ENCODE results near the gene C2orf68.

DNA sequence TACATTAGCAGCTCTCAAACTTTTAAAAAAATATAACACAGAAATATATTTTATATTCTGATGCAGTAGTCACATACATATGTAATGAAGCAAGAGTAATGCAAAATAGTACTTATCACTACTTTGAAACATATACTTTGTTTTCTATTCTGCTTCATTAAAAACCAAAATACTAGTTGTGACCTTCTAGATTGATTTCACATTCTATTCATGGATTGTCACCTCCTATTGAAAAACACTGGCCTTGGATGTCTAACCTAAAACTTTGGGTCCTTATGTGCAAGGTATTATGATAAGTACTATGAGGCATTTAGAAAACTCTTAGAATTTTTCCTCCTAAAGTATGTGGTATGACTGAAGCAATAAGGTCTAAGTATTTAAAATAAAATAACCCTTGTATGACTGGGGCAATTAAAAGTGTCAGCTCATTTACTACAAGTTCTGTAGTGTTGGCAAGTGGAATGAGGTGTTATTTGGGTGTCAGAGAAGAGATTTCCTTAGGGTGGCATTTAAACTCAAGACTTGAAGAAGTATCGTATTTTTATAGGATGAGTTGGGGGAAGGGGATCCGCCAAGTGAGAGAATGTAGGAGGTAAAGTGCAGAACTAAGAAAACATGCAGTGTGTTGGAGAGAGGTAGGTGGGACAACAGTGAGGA, 15.0 kb downstream of the KCMF1 start:
- PRO-cap = no peak

GRCh38 chr2:84989623-84990272, 18.8 kb downstream of the KCMF1 start:
- PRO-cap = no peak

GRCh38 chr2:85034869-85035646, 64.1 kb downstream of the KCMF1 start:
- PRO-cap = no peak

DNA sequence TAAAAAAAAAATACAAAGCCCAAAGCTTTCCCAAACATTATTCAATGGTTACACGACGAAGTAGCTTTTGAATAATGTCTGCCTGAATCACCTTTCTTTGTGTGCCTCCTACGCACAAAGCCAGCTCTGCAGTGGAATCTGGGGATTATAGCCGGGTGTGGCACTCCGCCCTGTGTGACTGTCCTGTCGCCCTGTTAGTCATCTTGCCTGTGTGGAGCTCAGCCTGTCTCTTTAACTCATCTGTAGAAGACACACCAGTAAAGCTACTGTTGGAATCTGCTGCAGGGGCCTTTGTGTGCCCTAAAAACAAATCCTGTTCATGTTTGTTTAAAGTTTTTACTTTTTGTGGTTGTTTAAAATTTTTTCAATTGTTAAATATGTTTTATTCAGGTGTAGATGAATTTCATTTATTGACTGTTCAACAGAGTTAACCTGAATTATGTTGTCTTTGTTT, 79.3 kb upstream of the TCF7L1 start:
- PRO-cap = no peak

DNA sequence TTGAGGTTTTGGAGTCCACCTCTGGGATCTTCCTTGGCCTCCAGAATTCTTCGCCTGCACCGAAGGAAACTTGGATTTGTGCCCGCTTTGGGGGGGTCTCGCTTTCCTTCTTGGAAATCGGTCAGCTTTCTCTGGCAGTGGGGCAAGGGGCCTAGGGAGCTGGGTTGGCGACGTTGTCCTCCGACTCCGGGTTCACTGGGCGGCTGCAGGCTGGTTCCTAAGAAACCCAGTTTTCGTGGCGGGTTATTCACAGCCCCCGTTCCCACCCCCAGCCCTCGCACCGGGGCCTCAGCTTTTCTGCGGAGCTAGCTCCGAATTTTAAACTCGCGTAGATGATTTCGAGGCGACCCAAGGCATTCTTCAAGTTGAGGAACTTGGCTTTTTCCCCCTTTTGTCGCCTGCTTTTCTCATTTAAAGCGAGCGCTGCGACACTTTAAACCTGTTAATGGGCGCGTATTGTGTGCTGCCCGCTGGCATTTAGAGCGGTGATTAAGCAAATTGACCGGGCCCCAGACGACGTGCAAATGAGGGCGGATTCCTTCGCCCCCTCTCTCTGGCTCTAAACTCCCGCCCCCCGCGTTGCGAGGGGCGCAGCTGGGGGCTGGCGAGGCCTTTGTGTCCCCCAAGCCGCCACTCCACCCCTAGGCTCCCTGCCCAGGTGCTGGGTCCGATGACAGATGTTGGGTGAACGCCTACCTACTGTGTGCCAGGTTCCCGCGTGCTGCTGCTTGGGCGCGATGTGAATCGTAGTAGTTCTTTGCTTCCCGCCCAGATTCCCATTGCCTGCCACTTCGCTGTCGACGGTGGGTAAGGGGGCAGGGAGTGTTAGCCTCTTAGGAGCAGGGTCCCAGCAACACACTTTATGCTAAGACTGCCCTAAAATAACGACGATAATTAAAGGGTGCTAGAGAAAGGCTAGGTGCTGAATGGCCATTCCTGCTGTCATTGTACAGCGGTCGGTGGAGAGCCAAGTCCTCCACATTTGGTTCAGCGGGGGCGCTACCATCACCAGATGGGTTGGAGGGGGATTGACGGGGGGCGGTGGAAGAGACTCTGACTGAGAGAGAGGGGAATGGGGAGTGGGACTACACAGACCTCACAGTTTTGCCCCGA, 1.8 kb downstream of the TCF7L1 start:
- PRO-cap = no peak

DNA sequence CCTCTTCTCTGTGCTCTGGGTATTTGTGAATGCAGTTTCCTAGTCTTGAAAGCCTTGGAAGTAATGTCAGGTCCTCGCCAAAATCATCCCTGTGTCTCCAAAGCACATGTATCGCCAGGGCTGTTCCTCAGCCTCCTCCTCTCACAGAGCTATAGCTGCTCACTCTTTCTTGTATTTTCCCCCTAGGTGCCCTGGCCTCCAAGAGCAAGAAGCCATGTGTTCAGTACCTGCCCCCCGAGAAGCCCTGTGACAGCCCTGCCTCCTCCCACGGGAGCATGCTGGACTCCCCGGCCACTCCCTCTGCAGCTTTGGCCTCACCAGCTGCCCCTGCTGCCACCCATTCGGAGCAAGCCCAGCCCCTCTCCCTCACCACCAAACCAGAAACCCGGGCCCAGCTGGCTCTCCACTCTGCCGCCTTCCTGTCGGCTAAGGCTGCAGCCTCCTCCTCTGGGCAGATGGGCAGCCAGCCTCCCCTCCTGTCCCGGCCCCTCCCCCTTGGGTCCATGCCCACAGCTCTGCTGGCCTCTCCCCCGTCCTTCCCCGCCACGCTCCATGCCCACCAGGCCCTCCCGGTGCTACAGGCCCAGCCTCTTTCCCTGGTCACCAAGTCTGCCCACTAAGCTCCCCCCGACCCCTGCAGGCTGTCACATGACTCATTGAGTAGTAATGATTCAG, 18.8 kb downstream of the TGOLN2 start:
- PRO-cap = no peak

- PRO-cap = no peak
Observed at GRCh38 chr2:85319451-85320220, 8.2 kb downstream of the TGOLN2 start.

- PRO-cap = no peak
Observed at GRCh38 chr2:85524201-85525220, 14.5 kb upstream of the MAT2A start.

DNA sequence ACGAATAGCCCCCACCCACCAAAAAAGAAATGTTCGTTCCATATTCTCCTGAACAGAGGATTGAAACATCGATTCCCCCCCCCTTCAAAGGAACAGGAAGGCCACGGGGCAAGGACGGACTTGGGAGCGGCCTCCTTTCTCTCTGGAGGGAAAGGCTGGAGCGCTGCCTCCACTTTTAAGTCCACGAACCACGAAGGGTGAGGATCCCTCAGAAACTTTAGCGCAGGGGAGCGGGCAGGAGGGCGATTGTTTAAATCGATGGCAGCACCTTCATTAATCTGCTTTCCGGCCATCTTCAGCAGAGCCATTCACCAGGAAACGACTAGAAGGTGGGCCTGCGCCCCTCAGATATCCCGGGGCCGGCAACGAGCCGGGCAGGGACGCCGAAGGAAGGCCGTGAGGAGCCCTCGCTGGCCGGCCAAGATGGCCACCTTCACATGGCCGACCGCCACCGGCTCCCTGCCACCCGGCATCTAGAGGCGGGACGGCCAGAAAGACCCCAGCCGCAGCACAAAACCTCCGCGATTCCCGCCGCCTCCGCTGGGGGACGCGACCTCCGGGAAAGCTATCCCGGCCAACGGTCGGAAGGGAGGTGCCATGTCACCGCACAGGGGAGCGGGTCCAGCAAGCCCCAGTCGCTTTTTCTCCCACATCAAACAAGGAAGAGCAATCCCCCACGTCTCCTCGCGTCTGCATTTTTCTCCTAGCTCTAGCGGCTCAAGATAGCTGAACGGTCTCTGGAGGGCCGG, 559 bp upstream of the MAT2A start:
- PRO-cap = bidirectional peak, plus-strand start at position 568 of the sequence, minus-strand start at position 475 of the sequence

GRCh38 chr2:85561080-85561369, 268 bp downstream of the GGCX start:
- PRO-cap = bidirectional peak, plus-strand start at chr2:85561188, minus-strand start at chr2:85561146

DNA sequence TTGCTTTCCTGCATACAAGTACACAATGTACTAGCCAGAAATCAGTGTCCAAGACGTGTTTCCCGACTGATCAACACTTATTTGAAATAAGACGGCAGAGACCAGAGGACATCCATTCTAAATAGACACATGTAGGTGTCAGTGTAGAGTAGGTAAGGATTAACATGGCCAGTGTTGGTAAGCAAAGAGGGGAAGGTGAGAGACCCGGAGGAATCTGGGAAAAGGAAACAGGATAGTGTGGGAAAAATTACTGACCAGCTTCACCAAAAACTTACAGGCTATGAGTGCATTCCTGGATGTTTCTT, 723 bp upstream of the TMEM150A start:
- PRO-cap = unidirectional peak, minus-strand start at position 154 of the sequence

- PRO-cap = bidirectional peak, plus-strand start at chr2:85611777, minus-strand start at chr2:85611773; bidirectional peak, plus-strand start at chr2:85612141, minus-strand start at chr2:85612066
Observed at GRCh38 chr2:85611143-85612212, at the start of gene C2orf68. TSS of gene C2orf68 (minus strand) at chr2:85612066.

GRCh38 chr2:85661959-85662431, 6.0 kb downstream of the SFTPB start:
- PRO-cap = no peak

GRCh38 chr2:85664984-85665622, 2.9 kb downstream of the SFTPB start:
- PRO-cap = no peak

GRCh38 chr2:85687122-85687517, 7.0 kb upstream of the GNLY start:
- PRO-cap = no peak

DNA sequence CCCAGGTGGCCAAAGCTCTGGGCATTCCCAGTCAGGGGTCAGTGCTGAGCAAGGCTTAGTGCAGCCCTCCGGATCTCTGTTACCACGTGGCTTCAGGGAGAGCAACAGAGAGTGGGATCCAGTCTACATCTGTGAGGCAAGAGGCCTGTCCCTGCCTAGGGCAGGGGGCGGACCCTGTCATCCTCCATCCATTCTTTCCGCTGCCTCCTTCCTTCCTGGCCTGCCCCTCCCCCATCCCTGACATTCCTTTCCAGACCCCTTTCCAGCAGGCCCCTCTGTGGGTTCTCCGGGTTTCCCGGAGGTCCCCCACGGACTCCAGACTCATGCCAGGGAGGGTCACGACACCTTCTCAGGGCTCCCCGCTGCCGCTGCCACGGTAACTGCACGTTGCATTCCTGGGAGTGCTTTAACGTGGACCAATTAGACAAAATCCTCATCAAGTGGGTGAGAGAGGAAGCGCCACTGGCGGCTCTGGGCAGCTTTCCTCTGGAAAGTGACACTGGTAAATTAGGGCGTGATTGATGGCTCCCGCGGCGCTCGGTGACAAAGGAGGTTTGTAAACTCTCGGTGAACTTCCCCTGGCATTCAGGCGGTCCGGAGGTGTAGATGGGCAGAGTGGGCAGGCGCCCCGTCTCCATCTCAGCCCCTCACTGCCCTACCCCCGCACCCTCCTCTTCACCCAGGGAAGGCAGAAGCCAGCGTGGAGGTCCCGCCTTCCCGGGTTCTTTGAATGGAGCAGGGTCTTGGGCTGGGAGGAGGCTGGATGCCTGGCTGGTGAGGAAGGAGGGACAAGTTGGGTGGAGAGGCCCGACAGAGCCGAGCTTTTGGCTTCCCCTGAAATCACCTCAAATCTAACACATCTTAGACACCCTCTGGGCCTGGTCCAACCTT, 11.5 kb downstream of the ATOH8 start:
- PRO-cap = no peak

- PRO-cap = no peak
Observed at GRCh38 chr2:85770509-85770912, 16.7 kb downstream of the ATOH8 start.

DNA sequence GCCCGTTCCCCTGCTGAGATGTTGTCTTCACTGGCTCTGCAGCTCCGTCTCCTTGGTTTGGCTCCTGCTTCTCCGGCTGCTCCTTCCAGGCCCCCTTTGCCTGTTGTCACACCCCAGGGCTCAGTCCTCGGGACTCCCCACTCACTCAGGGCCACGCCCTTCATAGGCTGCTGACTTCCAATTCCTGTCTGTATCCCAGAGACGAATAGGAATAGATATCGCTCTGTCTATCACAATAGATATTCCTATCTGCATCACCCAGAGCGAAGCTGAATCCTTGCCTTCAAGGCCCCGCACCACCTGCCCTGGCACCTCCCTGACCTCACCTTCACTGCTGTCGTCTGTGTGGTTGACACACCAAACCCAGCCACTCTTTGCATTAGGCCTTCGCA, 43.3 kb downstream of the ATOH8 start:
- PRO-cap = no peak

DNA sequence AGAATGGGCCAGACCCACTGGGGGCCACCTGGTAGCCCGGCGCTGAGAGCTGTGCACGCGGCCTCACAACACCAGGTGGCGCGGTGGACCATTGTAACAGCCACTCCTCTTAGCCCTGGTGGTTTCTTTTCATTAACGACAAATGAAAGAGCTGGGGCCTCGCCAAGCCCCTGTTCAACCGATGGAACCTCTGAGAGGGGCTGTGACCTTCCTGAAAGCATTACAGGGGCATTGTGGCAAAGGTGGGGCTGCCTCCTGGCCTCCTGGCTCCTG, 61.4 kb downstream of the ST3GAL5 start:
- PRO-cap = unidirectional peak, plus-strand start at position 132 of the sequence

GRCh38 chr2:85951534-85952381, 63.0 kb upstream of the ST3GAL5 start:
- PRO-cap = no peak

Data from neuron (in vitro differentiated cells).